ENCODE measurements around the gene SKIDA1.

DNA sequence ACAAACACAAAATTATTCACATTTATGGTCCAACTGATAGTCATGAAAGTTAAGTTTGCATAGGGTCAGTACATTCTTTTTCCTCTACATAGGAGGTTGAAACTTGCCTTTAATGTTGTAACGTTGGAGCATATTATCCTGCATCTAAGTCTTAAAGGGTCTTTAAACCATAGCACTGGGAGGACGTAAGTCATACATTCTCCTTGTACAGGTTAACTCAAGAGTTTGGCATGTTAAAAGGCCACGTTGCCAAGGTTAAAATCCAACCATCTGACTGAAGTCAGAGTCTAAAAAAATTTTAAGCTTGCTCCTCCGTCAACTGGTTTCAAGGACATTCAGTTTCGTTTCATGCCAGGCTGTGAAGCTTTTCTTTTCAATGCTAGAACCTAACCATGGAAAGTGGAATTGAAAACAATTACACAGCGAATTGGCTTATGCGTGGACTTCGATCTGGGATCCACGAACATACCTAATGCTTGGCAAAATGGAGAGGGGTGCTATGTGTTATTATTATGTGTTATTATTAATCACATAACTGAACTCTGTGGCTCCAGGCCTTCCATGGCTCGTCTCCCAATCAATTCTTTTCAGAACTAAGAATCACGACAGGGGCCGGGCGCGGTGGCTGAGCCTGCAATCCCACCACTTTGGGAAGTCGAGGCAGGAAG is 985 bp upstream of the ARL5B start:
- RRBS: no CpG with 5 or more reads among the region's 15 CpGs

GRCh38 chr10:19203711-19204094 is 155.1 kb downstream of the MALRD1 start:
- RRBS: no CpG with 5 or more reads among the region's 4 CpGs

DNA sequence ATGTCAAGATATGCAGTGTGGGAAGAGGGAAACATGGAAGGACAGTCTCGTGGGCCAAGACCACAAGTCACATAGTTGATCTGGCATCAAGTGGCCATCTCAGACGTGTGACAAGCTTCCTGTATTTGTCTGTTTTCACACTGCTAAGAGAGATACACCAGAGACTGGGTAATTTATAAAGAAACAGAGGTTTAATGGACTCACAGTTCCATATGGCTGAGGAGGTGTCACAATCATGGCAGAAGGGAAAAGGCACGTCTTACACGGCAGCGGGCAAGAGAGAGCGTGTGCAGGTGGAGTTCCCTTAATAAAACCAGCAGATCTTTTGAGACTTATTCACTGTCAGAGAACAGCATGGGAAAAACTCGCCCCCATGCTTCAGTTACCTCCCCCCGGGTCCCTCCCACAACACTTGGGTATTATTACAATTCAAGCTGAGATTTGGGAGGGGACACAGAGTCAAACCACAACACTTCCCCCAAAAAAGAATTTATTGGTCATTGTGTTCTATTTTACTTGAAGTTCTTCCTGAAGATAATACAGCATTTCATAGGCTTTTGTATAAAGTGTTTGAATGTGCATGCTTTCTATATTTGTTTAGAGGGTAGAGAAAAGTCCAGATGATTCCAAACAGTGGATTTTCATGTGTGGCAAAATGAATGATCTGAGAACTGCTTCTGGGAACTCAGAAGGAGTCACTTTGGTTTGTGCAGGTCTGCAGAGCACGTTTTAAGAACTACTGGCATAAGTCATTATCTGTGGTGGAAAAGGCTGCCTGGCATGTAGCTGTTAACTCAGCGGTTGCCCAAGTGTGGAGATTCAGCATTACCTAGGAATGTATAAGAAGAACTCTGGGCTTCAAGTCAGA is 30.7 kb downstream of the PLXDC2 start:
- RRBS: no CpG with 5 or more reads among the region's 10 CpGs

DNA sequence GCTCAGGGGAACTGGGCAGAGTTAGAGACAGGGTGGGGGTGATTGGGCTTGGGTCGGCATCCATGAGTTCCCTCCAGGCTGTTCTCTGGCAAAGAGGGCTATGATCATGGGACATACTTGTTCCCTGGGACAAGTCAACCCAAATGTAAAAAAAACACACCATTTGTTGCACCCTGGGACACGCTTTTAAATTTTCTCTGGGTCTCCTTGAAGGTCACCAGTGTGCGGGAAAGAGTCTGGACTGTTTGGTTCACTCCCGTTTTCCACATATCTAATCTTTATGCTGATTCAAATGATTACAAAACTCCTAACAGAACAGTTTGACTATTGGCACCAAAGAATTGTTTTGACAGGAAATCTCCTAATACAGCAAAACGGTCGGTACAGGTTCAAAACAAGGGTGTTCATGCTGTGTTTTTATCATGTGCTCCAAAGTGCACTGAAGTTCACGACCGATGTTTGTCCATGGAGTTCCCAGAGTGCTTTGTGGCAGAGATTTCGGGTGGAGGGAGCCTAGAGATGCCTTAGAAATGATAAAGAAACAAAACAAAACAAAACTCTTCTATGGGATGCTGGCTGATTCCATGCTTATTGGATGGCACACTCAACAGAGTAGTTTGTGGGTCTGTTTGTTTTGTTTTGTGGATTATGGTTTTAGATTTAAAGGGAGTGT is 56.6 kb downstream of the PLXDC2 start:
- RRBS: no CpG with 5 or more reads among the region's 9 CpGs

- RRBS: no CpG with 5 or more reads among the region's 5 CpGs
Measured at GRCh38 chr10:20091569-20091992, 275.3 kb downstream of the PLXDC2 start.

DNA sequence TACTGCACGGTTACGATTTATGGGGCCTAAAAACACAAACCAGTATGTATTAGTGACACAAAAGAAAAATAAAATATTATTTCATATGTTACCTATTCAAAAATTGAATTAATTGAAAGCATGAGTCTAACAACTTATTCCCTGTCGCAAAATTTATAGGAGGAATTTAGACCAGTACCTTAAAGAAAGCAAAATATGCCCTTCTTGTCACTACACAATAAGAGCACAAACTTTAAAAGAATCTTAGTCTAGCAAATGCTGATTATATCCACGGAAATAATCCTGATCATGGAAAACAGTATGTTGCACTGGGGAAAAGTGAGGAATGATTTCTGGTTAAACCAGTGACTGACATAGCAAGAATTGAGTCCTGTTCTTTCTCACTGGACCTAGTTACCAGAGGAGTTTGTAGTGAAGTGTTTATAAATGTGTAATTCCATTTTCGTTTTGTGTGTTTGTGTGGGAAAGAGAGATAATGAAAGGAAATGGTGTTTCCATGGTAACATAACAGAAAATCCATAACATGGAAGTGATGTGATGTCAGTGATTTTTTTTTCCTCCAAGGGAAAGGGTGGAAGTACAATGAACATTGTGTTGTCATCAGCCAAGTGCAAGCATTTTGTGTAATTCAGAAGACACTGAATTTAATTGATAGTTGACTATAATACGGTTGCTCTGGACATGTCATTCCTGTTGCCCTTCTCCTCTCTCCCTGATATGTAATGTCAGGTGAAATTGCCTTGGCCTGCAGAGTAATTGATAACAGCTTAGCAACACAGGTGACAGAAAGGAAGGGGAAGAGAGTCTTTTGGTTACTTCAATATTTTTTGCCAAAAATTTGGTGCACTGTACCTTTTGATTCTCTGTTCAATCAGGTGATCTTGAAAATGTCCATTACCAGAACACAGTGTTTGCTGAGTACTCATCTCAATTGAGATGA is 283.9 kb downstream of the PLXDC2 start:
- RRBS: no CpG with 5 or more reads among the region's 6 CpGs

GRCh38 chr10:20109856-20110345 is 293.7 kb downstream of the PLXDC2 start:
- RRBS: no CpG with 5 or more reads among the region's 2 CpGs

DNA sequence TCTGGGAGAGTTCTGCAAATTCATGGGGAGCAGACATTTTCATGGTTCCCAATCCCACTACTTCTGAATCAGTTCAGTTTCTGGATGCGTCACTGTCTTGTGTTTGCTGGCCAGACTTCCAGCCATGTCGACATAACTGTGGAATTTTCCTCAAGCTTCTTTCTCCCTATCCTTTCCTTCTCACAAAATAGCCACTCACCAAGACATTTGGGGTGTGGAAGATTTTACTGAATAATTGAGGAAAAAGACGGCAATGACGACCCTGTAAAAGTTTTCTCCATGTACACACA is 272.4 kb downstream of the NEBL start:
- RRBS: no CpG with 5 or more reads among the region's 4 CpGs

DNA sequence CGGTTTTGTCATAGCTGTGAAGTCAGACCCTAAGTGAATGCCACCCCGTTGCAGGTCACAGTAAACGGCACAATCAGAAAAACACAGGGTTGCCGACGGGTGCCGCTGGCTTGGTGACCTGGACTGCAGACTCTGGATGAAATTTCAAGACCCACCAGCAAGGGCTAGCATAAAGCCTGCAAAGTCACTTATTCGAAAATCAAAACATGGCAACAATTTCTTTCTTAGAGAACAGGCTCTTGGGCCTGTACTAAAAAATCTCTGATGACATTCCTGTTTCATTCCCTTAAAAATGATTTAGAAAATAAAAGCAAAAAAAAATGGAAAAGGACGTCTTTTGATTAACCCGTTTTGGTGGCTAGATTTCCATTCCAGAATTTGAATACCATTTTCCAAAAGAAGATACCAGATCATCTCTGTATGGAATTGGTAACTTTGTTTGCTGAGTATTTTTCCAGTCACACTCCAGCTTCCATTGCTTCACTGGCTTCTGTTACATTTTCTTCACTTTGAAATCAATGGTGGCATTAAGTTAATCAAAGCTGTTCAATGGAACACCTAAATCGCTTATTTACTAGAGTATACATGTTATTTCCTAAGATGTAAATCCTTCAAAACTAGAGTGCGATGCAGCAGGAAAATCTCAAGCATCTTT is 112.8 kb downstream of the NEBL start:
- RRBS: no CpG with 5 or more reads among the region's 11 CpGs

DNA sequence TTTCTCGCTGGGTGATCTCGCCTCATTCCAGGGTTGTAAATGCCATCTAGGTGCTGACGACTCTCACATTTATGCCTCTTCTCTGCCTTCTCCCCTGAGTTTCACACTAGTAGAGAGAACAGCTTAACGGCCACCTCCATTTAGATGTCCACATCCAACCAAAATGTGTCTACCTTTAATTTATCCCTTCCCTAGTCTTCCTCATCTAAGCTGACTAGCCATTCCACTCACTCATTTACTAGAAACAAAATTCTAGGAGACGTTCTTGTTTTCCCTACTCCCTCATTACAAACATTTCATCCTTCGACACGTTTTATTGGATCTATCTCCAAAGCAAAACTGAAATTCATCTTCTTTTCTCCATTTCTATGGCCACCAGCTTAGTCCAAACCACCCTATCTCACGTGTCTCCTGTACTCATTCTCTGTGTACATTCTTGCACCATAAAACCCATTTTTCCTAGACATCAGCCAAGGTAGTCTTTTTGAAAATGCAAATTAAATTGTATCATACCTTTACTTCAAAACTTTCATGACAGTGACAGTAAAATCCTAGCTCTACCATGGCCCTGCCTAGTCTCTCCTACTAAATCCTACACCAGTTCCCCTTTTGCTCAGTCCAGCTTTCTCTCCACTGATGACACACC is 33.0 kb upstream of the NEBL start:
- RRBS: no CpG with 5 or more reads among the region's 8 CpGs

DNA sequence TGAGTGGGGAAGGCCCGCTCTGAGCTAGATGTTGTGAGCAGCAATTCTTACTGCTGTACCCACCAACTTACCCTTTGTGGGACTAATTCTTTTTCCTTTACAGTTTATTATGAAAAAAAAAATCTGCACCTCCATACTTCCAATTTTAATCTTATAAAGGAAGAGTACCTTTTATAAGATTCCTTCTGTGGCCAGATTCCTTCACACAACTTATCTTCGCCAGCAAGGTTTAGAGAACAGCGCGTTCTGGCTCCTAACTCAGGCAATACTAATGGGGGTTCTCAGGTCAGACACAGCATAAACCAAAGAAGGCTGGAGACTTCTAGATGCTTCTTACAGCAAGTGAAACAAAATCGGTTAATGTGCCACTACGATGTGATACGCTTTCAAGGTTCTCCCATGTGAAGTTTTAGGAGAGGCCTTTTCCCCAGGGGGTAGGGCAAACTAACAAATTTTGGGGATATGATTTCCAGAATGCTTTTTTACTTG is 98.8 kb upstream of the NEBL start:
- RRBS: no CpG with 5 or more reads among the region's 7 CpGs

GRCh38 chr10:21166611-21167311 is 269.6 kb upstream of the NEBL start:
- RRBS: no CpG with 5 or more reads among the region's 14 CpGs

- RRBS: no CpG with 5 or more reads among the region's 17 CpGs
Measured at GRCh38 chr10:21174743-21175122, 277.6 kb upstream of the NEBL start.

DNA sequence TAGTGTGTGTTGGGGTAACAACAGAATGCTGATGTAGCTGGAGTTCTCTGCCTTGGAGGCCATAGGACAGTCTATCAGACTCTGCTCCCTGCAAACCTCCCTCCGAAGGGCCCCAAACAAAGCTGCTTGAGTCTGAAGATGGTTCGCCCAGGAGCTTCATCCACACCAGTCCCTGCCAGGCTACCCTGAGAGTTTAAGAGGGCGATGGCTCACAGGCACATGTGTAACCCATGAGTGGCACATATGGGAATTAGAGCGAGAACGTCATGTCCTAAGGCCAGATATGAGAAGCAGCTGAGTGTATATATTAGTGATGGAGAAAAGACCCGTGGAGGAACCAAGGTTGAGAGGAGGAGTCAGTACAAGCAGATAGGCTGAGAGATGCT is 270.5 kb downstream of the SKIDA1 start:
- RRBS: no CpG with 5 or more reads among the region's 6 CpGs

GRCh38 chr10:21315286-21315911 is 210.1 kb downstream of the SKIDA1 start:
- RRBS: no CpG with 5 or more reads among the region's 4 CpGs

GRCh38 chr10:21336408-21336848 is 189.1 kb downstream of the SKIDA1 start:
- RRBS: no CpG with 5 or more reads among the region's 6 CpGs

DNA sequence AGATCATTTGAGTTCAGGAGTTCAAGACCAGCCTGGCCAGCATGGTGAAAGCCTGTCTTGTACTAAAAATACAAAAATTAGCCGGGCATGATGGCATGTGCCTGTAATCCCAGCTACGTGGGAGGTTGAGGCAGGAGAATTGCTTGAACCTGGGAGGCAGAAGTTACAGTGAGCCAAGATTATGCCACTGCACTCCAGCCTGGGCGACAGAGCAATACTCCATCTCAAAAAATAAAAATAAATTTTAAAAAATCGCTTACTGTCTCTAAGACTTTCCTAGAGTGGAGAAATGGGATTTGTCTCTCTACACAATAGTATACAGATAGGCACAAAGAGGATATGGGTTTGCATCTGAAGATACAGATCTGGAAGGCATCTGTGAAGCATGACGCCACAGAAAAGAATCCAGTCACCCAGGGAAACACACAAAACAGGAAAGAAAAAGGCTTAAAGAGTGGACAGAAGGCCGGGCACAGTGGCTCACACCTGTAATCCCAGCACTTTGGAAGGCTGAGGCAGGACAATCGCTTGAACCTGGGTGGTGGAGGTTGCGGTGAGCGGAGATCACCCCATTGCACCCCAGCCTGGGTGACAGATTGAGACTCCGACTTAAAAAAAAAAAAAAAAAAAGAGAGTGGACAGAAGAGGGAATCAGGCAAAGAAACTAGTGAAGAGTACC is 61.4 kb downstream of the SKIDA1 start:
- RRBS: no CpG with 5 or more reads among the region's 10 CpGs

DNA sequence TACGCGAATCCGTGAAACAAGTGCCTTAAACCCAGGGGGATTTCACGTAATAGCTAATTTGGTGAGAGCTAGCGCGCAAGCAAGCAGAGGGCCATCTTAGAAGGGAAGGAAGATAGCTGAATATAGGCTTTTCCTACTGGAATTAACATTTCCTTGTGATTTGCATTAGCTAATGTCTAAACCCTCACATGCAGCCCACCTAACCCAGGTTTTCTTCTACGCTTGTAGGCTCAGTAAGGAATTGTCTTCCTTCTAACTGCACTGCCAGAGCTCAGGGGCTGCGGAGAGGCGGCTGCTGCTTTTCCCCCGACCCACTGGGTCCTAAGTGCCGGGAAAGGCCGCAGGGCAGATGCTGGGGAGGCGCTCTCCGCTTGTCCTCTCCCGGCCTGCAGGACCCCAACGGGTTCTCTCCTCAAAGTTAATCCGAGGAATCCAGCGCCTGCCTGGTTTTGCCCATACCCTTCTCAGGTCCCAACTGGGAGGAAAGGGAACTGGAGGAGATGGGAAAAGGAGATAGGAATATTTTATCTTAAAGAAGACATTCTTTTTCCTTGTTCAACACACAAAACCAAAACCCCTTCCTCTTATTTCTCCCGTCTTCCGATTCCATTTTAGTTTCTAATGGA is 17.5 kb downstream of the SKIDA1 start:
- RRBS: 49% methylated on average over 5 of the region's 20 CpGs

- RRBS: no CpG with 5 or more reads among the region's 16 CpGs
Measured at GRCh38 chr10:21519759-21520667, 5.5 kb downstream of the SKIDA1 start.

DNA sequence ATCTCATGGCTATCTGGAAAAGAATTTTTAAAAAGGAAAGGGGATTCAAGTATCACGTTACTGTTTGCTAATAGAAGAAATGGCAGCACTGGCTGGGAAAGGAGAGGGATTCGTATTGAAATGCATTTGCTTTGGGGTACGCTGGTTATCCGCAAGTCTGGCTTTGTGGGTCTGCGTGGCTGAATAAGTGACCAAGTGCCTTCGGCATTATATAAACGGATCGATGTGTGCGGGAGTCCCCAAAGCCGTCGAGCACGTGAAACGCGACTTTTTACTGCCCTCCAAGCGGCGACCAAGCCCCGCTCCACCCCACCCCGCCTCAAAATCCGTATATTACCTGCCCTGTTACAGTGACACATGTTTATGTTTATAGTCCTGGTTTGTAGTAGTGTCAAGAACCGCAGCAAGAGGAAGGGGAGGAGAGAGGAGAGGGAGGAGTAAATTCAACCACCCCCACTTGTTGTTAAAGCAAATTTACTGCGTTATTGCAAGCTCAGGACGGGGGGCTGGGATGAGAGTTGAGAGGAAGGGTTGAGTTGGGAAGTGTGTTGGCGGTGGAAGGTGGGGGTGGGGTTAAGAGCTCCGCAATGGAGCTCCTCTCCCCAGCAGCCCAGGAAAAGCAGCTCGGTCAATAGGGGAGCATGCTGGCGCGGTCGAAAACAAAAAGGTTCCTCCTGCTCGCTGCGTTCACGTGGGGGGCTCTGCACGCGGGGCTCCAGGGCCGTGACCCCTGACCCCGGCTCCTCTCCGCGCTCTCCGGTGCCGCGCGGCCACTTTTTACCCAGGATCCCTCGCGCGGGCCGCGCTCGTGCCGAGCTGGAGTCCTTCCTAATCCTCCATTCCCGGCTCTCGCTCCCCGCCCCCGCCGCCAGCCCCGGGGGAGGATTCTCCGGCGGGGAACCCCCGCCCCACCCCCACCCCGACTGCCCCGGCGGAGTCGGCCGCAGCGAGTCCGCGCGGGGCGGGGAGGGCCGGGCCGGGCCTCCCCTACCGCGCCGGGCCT is at the start of gene SKIDA1:
Gene SKIDA1, minus strand, starts transcription at position 473 of the 1,003 bp plus-strand sequence.
- RRBS: 2% methylated on average over 21 of the region's 72 CpGs